Liver (tissue), 9 donors: ENCODE measurements around the genes RIPPLY1, NCBP2L, GNG5B and CHRDL1.

- PRO-cap, 5 experiments, result peak in 2 of 5 experiments; most common plus-strand start chrX:106902993 (in 2)
- RAMPAGE, long total RNA, 2 experiments, result no peak in any of the 2 experiments
Observed at GRCh38 chrX:106902964-106903559, at the start of gene RIPPLY1. RIPPLY1 (minus strand) TSS chrX:106903341.

DNA sequence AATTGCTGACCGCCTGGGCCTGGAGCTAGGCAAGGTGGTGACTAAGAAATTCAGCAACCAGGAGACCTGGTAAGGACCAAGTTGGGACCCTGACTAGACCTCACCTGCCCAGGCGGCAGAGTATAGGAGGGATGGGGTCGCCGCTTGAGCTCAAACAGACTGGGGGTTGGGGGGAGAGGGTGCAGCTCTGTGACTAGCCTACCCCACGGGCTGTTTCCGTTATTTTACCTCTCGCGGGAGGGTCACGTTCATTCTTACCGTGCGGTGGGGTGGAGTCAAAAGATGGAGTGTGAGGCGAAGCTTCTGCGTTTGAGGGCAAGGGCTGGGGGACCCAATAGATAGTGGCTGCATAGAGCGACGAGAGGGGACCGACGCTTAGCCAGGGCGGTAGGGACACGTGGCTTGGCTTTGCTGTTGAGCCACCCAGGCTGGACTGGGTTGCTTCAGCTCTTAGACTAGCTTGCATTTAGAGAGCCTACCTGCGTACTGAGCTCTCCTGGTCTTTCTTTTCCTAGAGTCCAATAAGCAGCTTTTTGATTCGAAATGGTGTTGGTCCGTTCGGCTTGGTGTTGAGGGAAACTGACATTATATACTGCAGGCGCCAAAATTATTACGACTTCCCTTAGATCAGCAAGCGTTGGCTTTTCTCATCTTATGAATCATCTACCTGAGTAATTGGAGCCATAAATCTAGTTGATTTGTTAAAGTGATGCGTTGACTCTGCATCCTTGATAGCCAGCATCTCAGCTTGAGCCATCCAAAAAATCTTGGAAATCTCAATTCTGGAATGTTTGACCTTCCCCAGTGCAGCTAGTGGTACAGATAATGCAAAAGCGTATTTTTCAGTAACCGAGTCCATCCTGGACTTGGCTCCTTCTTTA is 612 bp downstream of the PRPS1 start:
- PRO-cap, 5 experiments, result peak in 1 of 5 experiments; most common plus-strand start position 465 of the sequence (in 1); most common minus-strand start position 207 of the sequence (in 1)
- RAMPAGE, long total RNA, 2 experiments, result no peak in any of the 2 experiments
- RRBS, result no CpG with 5 or more reads among the region's 29 CpGs

DNA sequence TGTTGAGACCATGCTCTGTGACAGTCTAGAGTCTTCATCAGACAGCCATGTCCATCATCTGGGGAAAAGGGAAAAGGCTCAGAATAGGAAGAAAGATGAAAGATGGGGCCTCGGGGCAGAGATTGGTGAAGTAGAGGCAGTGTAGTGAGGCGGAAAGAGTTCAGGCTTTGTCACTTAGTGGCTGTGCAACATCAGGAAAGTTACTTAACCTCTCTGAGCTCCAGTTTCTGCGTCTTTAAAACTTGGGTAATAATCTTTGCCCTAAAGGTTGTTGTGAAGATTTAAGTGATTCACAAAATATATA is 46.8 kb downstream of the PRPS1 start:
- PRO-cap, 5 experiments, result no peak in any of the 5 experiments
- RAMPAGE, long total RNA, 2 experiments, result no peak in any of the 2 experiments
- RRBS, result no CpG with 5 or more reads among the region's 3 CpGs

GRCh38 chrX:107755377-107756238 is 20.0 kb downstream of the TSC22D3 start:
- PRO-cap, 5 experiments, result peak in 3 of 5 experiments; most common plus-strand start chrX:107755850 (in 3)
- RAMPAGE, long total RNA, 2 experiments, result no peak in any of the 2 experiments
- RRBS, result no CpG with 5 or more reads among the region's 10 CpGs

DNA sequence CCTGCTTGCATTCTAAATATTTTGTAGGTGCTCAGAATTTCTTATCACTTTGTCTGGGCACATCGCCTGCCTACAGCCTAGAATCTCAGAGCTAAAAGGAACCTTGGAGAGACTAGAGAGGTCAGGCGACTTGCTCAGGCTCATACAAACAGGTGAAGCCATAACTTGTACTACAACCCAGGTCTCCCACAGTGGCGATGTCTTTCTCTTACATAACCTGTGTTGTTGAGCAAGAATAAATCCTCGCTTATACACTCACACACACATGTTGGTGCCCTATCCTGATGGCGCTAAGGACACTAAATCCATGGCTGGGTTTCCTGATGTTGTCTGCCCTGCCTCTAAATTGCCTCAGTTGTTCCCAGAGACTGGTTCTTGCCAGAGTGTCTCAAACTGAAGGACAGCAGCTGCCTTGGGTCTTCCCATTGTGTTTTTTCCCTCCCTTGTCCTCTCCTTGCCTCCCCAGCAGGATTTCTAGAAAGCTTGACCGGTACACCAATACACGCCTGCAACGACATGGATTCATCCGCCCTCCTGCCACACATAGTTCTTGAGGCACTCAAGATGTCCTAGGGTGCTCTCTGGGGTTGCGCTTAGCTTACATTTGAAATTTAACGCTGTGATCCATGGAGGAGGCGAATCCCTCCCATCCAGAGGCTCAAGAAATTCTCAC is 1.6 kb downstream of the TSC22D3 start:
- PRO-cap, 5 experiments, result peak in 4 of 5 experiments; most common plus-strand start position 266 of the sequence (in 3); most common minus-strand start position 209 of the sequence (in 1)
- RAMPAGE, long total RNA, 2 experiments, result no peak in any of the 2 experiments
- RRBS, result no CpG with 5 or more reads among the region's 12 CpGs

DNA sequence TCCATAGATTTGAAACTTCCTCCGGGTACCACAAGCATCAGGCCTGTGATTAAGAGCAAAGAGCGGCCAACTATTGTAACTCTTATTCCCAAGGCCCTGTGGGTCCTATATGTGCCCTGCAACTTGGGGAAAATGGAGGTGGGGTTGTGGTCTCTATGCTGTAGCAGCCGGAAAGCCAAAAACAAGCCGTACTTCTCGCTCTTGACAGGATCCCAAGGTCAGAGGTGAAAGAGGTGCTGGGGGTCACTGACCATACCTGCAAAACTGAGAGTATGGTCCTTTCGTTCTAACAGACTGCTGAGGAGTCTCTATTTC is at the start of gene NCBP2L:
Gene NCBP2L (plus strand): TSS at position 92 of the 315 bp plus-strand sequence.
- PRO-cap, 5 experiments, result no peak in any of the 5 experiments
- RAMPAGE, long total RNA, 2 experiments, result no peak in any of the 2 experiments
- RRBS, result no CpG with 5 or more reads among the region's 6 CpGs

- PRO-cap, 5 experiments, result no peak in any of the 5 experiments
- RAMPAGE, long total RNA, 2 experiments, result no peak in any of the 2 experiments
- RRBS, result no CpG with 5 or more reads among the region's 7 CpGs
Observed at GRCh38 chrX:107827261-107827905, 1.7 kb downstream of the MID2 start.

- PRO-cap, 5 experiments, result no peak in any of the 5 experiments
- RAMPAGE, long total RNA, 2 experiments, result no peak in any of the 2 experiments
- RRBS, result no CpG with 5 or more reads among the region's 2 CpGs
Observed at GRCh38 chrX:108018608-108019021, 26.2 kb upstream of the VSIG1 start.

DNA sequence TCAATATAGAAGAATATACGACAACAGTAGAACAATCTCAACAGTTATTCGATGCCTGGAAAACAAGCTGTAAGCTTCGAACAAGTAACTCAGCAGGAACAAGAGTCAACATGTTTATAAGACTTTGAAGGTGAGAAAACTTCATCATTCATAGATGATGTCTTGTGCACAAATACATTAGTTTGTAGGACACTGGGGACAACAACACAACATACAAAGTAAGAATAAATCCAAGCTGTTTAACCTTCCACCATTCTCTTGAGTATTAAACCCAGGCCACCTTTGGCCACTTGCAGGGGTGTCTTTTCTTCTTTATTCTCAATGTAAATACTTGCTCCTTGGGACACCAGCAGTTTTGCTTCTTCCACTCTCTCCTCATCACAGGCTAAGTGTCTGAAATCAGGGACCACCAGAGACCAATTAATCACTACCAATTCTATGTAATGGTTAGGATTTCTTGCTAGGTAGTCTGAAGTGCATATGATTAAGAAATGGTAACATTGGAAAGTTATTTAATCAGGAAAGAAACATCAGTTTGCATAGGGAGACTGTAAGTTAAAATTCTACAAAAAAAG is 6.5 kb downstream of the PSMD10 start:
- PRO-cap, 5 experiments, result no peak in any of the 5 experiments
- RAMPAGE, long total RNA, 2 experiments, result no peak in any of the 2 experiments
- RRBS, result no CpG with 5 or more reads among the region's 3 CpGs

DNA sequence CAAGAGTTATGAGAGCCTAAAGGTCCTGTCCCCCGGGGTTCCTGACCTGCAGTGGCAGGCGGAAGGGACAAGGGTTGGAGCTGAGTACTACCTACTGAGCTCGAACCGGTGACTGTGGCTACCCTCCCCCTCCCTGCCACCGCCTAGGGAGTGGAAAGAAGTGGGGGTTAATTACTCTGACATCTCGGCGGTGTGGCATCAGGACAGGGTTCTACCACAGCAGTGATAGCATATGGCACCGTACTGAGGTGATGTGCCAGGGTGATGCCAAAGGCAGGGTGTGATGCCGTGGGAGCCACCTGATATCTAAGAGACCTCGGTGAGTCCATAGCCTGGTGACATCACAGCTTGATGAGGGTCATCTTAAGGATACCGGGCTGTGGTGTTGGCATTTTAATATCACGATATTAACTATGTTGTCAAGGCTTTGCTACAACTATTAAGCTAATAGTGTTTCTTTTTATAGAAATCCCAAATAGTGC is 401 bp downstream of the ATG4A start:
- PRO-cap, 5 experiments, result no peak in any of the 5 experiments
- RAMPAGE, long total RNA, 2 experiments, result no peak in any of the 2 experiments
- RRBS, result 26% methylated on average over 4 of the region's 12 CpGs

DNA sequence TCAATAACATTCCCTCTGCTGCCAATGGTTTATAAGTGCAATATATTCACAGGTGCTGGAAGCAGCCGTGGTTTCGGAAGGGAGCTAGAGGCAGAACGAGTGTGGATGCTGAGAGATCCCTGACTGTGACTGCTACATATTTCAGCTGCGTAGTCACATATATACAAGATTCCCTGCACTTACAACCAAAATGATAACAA is 1.9 kb upstream of the IRS4 start:
- PRO-cap, 5 experiments, result no peak in any of the 5 experiments
- RAMPAGE, long total RNA, 2 experiments, result no peak in any of the 2 experiments
- RRBS, result no CpG with 5 or more reads among the region's 4 CpGs

DNA sequence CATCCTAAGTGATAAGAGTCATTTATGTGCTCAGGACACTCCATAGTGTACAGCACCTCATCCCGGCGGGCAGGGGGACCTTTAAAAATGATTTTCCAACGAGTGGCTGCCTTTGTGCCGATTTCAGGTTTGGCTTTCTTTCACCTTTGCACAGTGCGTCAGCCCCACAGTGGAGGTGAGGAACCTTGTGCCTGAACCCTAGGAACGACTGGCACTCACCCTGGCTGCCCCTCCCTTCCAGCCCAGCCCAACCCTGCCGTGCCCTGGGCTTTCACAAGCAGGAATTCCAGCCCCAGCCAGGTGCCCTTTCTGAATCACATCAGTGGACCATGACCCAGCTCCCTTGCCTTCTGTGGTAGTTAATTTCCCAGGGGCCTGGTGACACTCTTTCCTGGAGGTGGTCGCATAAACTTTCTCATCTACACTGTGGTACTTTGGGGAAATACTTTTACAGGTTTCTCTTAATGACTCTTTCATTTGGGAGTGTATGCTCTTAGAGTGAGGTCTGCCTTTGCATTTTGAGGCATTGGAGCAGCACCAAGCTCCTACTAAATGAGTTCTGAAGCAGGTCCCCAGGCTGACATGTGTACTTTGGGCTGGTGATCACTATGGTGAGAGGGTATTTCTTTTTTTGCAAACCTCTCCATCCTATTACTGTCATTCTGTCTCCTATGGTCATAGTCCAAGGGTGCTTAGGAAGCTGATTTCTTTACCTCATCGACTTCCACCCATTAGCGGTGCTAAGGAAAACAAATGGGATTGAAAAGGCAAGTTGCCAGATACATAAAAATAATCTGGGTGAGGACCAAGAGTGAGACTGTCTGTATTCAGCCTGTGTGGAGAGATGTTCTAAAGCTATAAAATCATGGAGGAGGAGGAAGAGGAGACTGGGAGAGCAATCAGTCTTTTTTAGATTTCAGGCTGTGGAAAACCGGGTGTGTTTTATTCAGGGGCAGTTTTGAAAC is 1.6 kb downstream of the TMEM164 start:
- PRO-cap, 5 experiments, result no peak in any of the 5 experiments
- RAMPAGE, long total RNA, 2 experiments, result no peak in any of the 2 experiments
- RRBS, result no CpG with 5 or more reads among the region's 11 CpGs

- PRO-cap, 5 experiments, result no peak in any of the 5 experiments
- RAMPAGE, long total RNA, 2 experiments, result no peak in any of the 2 experiments
- RRBS, result no CpG with 5 or more reads among the region's 4 CpGs
Observed at GRCh38 chrX:110020029-110020774, 17.3 kb downstream of the TMEM164 start.

GRCh38 chrX:110158915-110159628 is 156.2 kb downstream of the TMEM164 start:
- PRO-cap, 5 experiments, result no peak in any of the 5 experiments
- RAMPAGE, long total RNA, 2 experiments, result no peak in any of the 2 experiments
- RRBS, result no CpG with 5 or more reads among the region's 7 CpGs

- PRO-cap, 5 experiments, result no peak in any of the 5 experiments
- RAMPAGE, long total RNA, 2 experiments, result no peak in any of the 2 experiments
- RRBS, result no CpG with 5 or more reads among the region's 14 CpGs
Observed at GRCh38 chrX:110318414-110318930, 587 bp upstream of the AMMECR1 start.

GRCh38 chrX:110346568-110347014 is at the start of gene GNG5B:
GNG5B (minus strand) TSS chrX:110346973.
- PRO-cap, 5 experiments, result no peak in any of the 5 experiments
- RAMPAGE, long total RNA, 2 experiments, result no peak in any of the 2 experiments
- RRBS, result no CpG with 5 or more reads among the region's 17 CpGs

- PRO-cap, 5 experiments, result no peak in any of the 5 experiments
- RAMPAGE, long total RNA, 2 experiments, result no peak in any of the 2 experiments
- RRBS, result 26% methylated on average over 34 of the region's 64 CpGs
Observed at GRCh38 chrX:110795500-110796467, at the start of gene CHRDL1. CHRDL1 (minus strand) TSS chrX:110795817.

DNA sequence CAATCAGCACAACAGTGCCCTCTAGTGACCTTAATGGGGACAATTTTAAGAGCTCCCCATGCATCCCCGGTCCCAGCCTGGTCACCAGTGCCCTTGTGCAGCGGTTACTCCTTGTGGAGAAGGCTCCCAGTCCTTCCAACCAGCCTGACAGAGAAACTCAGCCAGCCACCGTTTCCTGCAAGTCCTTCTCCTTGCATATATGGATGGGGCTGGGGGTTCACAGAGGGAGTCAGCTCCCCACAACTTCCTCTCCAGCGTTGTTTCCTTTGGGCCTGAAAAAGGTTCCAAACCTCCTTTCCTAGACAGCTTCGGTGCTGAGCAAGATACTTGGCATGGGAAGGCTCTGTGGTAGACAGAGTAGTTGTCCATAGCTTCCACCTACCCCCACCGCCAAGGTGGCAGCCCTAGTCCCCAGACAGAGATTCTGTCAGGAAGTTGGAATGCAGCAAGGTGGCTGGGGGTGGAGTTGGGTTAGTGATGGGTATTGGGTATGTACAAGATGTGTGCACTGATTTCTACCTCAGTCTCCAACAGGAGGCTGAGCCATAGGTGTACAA is 4.4 kb downstream of the PAK3 start:
- PRO-cap, 5 experiments, result no peak in any of the 5 experiments
- RAMPAGE, long total RNA, 2 experiments, result no peak in any of the 2 experiments
- RRBS, result no CpG with 5 or more reads among the region's 6 CpGs

DNA sequence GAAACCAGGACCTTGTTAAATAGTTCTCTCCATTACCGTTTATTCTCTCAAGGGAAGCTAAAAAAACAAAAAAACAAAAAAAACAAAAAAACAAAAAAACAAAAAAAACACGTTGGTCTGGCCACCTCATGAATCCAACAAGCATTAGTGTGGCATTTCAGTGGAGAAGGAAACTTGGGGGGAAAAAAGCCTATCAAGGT is 62.8 kb upstream of the ALG13 start:
- PRO-cap, 5 experiments, result peak in 1 of 5 experiments; most common plus-strand start position 102 of the sequence (in 1)
- RAMPAGE, long total RNA, 2 experiments, result no peak in any of the 2 experiments
- RRBS, result no CpG with 5 or more reads among the region's 2 CpGs

GRCh38 chrX:111881622-111882115 is 5.7 kb downstream of the TRPC5OS start:
- PRO-cap, 5 experiments, result no peak in any of the 5 experiments
- RAMPAGE, long total RNA, 2 experiments, result no peak in any of the 2 experiments
- RRBS, result no CpG with 5 or more reads among the region's 4 CpGs